Measurements from ENCODE around the gene CCDC7.

GRCh38 chr10:31099637-31100142 lies 68.0 kb upstream of the ZNF438 start:
- PRO-cap, result no peak

DNA sequence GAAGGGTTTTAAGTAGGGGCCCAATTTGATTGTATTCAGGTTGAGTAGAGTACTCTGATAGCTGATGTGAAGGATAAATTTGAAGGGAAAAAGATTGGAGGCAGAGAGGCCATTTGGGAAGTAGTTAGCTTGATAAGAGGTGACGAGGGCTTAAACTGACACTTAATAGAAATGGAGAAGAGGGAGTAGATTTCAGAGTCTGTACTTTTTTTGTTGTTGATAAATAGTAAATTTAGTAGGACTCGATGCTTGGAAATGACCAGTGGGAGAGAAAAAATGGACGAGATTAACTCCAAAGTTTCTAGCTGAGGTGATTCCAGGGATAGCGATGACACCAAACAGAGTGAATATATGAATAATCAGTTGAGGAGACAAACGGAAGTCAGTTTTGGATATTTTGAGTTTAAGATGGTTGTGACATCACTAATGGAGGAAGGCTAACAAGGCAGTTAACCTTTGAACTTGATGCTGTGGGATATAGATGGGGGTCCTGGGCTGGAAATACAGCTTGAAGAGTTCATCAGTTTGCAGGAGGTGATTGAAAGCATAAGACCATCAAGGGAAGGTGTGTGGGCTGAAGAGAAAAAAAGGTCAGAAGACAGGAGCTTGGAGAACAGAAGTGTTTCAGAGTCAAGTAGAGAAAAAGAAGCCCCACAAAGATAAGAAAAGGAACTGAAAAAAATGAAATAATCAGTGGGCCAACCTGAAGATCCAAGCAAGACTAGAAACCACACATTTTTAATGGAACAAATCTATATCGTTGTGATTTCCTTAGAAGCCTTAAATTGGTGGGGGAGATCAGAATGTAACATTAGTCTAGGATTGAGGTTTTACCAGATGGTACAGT lies 22.3 kb downstream of the ZEB1 start:
- PRO-cap, result no peak

- PRO-cap, result no peak
Observed at GRCh38 chr10:31582503-31583263, 263.7 kb downstream of the ZEB1 start.

GRCh38 chr10:31586624-31587202 lies 267.7 kb downstream of the ZEB1 start:
- PRO-cap, result no peak

DNA sequence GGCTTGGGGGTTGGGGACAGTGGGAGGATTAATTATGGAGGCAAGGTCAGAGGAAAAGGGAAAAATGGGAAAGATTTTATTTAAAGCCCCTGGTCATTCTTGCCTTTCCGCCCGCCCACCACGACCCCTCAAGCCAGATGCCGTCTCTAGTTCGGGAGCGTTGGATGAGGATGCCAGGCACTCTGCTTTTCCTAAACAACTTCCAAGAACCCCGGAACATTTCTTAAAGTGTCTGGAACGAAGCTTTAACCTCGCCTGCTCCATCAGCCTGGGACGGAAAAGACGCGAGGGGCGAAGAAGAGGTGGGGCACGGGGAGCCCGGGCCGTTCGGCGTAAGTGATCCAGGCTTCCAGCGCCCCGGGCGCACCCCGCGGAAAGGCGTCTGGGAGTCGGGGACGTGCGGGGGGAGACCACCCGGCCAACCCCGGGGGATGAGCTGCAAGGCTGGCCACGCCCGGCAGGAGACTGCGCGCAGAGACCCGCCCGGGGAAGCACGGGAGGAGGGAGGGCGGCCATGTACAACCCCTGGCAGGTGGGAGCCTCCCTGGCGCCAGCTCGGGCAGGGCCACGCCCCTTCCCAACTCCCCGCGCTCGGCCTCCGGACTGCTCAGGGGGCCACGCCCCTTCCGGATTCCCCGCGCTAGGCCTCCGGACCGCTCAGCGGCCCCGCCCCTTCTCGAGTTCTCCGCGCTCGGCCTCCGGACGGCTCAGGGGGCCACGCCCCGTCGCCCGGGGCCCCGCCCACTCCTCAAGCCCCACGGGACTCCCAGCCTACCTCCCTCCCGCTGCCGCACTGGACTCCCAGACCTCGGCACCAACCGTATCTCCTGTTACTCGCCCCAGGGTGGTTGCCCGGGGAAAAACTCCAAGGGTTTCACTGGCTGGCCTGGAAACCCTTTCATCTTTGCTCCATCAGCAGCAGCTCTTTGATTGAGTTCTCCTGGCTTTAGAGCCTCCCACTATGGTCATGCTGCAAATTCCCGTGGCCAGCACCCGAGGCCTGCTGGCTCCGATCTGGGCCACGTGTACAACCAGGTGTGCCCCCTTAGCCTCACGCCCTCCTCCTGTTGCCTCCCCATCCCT lies 284.3 kb downstream of the ZEB1 start:
- PRO-cap, result bidirectional peak, plus-strand start at position 793 of the sequence, minus-strand start at position 377 of the sequence

DNA sequence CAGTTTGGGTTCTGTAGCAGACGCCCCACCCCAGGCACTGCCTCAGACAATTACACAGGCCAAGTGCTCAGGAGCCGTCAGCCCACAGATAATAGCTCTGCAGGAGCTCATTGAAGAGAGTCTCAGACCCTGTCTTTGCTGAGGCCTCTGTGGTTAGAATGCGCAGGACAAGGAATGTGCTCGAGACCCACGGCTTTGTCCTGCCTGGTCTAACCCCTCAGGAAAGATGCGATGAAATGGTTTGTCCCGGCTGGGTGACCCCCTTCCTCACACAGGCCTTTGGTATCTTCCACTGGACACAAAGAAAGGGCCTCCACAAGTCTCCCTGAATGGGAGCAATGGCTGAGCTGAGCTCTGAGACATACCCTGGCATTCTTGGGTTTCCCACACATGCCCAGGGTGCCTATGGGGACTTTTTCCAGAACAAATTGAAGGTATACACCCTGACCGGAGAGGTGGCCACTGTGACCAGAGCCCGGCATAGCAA lies 251.2 kb downstream of the ARHGAP12 start:
- PRO-cap, result no peak

DNA sequence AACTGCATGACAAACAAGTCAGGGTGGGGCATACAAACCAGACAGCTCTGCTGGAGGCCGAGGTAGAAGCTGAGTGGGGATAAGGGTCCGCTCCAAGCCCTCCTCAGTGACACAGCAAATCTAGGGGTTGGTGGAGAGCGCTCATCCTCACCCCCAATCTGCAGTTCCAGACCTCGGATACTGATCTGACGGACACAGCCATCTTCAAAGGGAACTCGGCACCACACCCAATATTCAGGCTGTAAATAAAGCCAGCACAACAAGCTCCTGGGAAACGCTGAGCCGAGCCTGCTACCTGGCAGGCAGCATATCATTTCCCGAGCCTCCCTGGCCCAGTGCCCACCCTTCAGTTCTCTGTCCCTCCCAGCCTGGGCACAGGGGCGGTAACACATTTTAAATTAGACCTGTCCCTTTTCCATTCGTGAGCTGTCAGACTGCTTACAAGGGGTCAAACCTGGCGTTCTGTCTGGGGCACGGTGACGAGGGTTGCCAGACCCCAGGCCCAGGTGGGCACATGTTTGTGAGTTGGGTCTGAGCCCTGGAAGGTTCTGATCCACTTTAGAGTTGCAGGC lies 250.5 kb downstream of the ARHGAP12 start:
- PRO-cap, result no peak

- PRO-cap, result bidirectional peak, plus-strand start at chr10:31697481, minus-strand start at chr10:31697271
Observed at GRCh38 chr10:31697133-31697579, 231.5 kb downstream of the ARHGAP12 start.

GRCh38 chr10:31745422-31745972 lies 183.1 kb downstream of the ARHGAP12 start:
- PRO-cap, result no peak

DNA sequence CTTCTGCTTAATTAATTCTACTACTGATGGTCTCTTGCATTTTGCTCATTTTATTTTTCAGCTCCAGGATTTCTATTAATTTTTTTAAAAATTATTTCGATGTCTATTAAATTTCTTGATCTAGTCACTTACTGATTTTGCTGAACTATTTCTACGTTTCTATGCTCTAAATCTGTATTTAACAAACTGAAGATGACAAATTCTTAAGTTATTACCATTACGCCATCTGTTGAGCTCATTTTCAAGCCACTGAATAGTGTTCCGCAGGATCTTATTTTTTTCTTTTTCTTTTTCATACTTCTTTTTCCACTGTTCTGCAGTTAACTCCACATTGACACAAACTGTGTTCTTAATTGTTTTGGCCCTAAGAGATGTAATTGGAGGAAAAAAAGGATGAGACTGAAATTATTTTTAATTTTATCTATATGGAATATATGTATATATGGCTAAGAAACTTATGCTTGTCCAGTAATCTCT lies 21.7 kb downstream of the KIF5B start:
- PRO-cap, result no peak

- PRO-cap, result bidirectional peak, plus-strand start at chr10:32055592, minus-strand start at chr10:32055586; bidirectional peak, plus-strand start at chr10:32056055, minus-strand start at chr10:32055916
Observed at GRCh38 chr10:32055248-32056296, 653 bp downstream of the KIF5B start.

DNA sequence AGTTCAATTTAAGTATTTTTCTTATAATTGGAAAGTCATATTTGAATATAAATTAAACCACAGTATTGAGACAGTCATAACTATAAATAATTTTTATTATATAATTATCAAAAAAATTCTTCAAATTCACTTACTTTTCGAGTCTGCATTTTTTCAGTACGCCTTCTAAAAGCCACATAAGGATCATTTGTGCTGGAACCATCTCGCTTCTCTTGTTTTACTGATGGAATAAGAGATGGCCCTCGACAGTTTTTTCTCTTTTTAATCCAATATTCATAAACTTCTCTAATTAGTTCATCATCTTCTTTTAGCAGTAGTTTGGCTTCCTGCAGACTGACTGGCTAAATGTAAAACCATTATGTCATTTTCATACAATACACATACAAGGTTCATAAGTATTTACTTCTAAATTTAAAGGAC lies 54.1 kb downstream of the EPC1 start:
- PRO-cap, result no peak

DNA sequence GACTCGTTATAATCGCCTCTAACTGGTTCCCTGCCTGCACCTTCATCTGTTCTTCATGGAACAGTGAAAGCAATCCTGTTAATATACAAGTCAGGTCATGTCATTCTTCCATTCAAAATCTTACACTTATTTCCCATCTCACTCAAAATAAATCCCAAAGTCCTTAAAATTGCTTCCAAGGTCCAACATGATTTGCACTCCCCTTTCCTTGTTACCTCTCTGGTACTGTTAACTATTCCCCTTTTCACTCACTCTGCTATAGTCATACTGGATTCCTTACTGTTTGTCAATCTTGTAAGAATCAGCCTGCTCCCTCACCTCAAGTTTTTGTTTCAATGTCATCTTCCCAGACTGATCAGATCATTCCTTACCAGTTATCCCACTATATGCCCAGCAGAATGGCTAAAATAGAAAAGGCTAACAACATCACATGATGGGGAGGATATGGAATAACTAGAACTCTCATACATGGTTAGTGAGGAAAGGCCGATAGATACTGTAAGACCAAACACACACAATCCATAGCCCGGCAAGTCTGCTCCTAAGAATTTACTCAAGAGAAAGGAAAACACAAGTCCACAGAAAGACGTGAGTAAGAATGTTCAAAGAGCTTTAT lies 31.1 kb downstream of the EPC1 start:
- PRO-cap, result no peak

DNA sequence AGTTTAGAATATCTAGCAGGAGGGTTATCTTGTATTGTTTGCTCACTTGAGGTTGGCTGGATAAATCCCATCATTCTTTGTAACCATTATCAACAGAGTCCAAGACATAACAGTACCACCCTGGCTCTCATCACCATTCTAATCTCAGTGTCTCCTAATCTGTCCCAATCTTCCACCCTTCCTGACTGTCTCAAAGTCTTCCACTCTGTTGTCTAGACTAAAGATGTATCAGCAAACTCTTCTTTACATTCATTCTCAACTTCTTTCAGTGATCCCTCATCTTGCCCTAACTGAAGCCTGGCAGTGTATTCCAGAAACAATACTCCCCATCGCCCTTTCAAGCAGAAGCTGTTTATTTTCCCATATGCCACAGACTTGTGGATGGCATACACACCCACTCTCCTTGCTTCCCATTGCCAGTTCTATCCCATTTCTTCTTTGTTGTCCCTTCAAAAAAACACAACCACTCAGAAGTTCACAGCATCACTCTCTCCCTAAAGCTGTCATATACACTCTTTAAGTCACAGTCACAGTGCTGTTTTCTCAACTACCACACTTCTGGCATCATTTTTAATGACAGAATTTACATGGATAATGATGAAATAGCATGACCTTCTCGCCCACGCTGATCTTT lies 11.7 kb downstream of the EPC1 start:
- PRO-cap, result no peak

DNA sequence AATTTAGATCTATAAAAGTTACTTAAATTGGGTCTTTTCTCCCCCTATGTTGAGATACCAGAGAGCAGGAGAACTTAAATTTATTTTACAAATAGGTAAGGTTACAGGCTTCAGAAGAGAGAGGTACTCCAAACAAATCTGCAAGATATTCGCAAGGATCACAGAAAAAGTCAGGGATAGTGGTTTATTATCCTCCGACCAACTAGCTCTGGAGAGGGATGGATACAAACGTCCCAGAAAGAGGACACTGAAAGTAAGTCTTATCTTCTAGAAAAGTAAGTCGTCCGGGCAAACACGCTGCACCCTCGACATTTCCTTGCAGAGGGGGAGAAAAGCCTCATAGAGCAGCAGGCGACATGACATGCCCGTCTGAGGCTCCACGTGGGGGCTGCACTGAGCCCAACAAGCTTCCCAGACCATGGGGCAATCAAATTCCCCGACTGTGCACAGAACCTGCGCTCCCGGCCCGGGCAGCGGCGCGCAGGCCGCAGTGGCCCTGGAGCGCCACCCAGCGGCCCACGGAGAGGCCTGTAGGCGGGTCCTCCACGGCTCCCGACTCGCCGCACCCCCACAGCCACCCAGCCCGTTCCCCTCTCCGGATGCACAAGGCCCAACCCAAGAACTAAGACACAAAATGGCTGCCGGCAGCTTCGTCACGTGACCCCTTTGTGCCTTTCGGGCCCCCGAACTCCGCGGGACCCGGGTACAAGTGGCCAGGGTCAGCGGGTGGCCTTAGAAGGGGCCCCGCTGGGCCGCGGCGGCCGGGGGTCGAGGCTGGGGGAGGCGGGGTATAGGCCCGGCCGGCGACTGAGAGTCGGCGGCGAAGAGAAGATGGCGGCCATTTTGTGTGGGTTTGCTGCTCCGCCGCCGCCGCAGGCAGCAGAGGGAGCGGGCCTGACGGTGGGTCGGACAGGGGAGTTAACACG lies 861 bp downstream of the EPC1 start:
- PRO-cap, result unidirectional peak, plus-strand start at position 632 of the sequence; bidirectional peak, plus-strand start at position 882 of the sequence, minus-strand start at position 849 of the sequence

- PRO-cap, result no peak
Observed at GRCh38 chr10:32362345-32362768, 15.4 kb upstream of the EPC1 start.

DNA sequence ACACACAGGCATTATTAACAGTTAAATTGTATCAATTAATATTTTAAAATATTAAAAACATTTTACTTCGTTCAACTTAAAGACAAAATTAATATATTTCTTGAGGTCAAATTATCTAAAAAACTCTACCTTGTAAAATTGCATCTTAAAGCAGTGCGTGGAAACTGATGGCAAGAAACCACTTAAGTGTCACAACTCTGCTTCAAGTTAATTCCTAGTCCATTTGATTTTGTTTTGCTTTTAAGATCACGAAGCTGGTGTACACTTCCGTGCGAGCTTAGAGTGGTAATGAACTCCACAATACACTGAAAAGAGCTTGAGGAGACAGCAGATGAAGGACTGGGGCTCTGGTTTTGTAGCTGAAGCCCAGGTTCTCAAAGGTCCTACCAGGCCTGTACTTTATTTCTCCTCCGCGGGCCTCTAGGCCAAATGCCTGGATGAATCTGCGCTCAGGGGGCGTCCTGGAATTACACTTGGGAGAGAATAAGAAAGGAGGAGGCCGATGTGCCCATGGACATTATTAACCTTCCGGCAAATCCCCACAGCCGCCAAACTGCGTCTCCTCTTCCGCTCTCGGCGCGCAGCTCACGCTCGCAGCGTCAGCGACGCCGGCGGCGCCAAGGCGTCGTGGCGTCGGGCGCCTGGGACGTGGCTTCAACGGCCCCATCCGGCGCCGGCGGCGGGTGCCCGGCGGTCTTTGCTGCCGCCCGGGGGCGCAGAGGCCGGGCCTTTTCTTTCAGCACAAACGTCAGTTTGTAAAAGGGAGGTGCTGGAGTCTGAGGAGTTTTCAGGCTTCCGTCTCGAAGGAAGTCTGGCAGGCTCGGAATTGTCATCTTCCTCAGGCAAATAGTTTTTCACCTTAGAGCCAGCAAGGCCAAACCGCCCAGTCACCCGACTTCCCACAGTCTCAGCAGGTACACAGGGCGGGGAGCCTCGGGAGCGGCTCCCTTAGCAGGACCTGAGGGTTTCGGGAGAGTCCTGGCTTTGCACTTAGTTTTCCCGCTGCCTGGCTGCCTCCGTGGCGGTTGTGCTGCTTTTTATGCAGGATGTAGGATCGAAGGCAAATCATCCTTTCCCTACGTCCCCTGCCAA lies at the start of gene CCDC7:
Gene CCDC7, plus strand, starts transcription at position 657 of the 1,092 bp plus-strand sequence.
- PRO-cap, result bidirectional peak, plus-strand start at position 666 of the sequence, minus-strand start at position 593 of the sequence; bidirectional peak, plus-strand start at position 993 of the sequence, minus-strand start at position 909 of the sequence

- PRO-cap, result no peak
Observed at GRCh38 chr10:32911750-32912297, 46.2 kb downstream of the ITGB1 start.

DNA sequence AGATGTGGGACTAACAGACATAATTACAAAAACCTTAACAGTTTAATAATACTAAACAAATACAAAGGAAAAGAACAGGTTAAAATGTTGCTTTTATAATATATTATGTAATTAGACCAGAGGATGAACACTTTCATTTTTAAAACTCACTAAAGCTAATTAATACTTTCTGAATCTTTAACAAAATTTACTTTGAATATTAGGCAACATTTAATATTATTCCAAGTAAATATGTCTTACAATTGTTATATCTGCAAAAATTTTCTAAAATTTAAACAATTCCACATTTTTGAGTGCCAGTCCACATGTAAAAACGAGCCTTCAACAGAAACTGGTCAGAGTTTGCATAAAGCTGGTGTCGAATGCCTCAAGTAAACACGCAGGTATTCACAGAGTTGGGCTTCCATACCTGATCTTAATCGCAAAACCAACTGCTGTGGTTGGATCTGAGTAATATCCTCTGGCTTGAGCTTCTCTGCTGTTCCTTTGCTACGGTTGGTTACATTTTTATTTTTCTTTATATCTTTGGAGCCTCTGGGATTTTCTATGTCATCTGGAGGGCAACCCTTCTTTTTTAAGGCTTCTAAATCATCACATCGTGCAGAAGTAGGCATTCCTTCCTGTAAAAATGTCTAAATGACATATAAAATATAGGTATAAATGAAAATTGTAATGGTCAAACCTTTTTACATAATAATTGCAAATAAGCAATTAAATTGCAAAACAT lies 28.5 kb downstream of the ITGB1 start:
- PRO-cap, result no peak

GRCh38 chr10:33009823-33010598 lies 52.0 kb upstream of the ITGB1 start:
- PRO-cap, result no peak

Measured in sternocleidomastoid (tissue), 1 donor.